Sigmoid colon (tissue), 4 donors: ENCODE data around the gene KIAA2013.

GRCh38 chr1:11925717-11926812 lies at the start of gene KIAA2013:
KIAA2013 (minus strand) TSS chr1:11926427.
- PRO-cap, result bidirectional peak, plus-strand start at chr1:11926601, minus-strand start at chr1:11926427
- RAMPAGE, long total RNA, 4 experiments, result no peak in any of the 4 experiments

DNA sequence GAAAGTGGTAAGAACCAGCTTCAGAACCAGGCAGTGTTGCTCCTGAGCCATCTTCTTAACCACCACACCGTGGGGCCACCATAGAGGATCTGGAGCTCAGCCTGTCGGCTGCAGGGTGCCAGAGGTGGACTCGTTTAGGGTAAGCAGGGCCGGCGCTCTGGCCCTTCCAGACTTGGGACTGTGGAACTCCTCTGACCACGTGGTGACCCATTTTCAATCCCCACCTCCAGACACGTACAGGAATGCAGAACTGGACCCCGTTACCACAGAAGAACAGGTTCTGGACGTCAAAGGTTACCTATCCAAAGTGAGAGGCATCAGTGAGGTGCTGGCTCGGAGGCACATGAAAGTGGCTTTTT lies 12.1 kb downstream of the MFN2 start:
- PRO-cap, result no peak
- RAMPAGE, long total RNA, 4 experiments, result no peak in any of the 4 experiments

DNA sequence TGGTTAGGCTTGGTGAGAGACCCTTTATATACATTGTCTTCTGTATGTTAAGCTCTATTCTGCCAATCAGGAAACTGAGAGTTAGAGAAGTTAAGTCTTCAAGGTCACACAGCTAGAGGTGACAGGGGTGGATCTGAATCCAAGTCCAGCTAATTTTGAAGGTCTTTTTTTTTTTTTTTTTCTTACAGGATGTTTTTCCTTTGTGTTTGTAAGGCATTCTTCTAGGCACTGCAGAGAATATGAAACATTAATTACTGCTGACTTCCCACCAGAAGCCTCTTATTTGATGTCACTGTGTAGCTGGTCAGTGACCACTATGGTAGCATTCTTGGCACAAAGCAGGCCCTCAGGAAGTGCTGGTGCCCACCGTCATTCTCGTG lies 192.8 kb downstream of the VPS13D start:
- PRO-cap, result no peak
- RAMPAGE, long total RNA, 4 experiments, result no peak in any of the 4 experiments

DNA sequence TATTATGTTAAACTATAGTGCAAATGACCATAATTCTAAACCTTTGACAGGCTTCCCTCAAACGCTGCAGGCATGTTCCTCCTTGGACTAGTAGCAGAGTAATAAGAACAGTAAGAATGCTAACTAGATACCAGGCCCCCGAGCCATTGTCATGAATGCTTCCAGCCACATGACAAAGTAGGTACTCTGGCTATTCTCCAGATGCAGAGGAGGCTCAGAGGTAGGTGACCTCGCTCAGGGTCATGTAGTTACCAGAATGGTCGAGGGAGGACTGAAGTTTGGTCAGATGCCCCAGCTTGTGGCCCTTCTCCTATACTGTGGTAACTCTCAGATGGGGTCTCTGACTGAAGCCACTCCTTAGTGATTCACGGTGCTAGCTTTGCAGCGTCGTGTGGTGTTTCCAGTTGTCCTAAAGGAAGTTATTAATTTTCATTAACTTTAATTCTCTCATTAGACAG lies 164.0 kb downstream of the DHRS3 start:
- PRO-cap, result no peak
- RAMPAGE, long total RNA, 4 experiments, result no peak in any of the 4 experiments

DNA sequence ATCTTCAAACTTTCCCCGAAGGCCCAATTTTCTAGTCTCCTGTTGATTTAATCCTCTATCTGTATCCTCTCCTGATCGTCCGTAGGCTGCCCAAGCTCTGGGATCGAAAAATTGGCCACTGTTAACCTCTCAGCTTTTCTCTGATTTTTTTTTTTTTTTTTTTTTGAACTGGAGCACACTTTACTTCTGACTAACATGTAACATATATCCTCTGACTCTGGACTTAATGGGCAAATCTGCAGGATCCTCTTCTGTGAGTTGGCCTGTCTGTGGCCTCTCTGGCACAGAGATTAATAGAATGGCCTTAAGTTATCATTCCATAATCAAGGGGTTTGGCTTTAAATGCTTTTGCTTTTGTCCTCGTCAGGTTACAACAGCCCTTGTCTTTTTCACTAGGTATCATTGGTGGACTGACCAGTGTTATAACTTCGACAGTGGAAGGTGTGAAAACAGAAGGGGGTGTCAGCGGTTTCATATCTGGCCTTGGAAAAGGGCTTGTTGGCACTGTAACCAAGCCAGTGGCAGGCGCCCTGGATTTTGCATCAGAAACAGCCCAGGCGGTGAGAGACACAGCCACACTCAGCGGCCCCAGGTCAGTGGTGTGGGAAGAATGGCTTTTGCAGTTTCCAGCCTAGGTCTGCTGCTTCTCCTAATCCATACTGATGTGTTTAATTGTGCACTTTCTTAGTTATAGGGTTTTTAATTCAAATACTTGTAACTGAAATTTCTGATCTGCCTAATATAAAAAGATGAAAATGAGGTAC lies 158.0 kb downstream of the DHRS3 start:
- PRO-cap, result no peak
- RAMPAGE, long total RNA, 4 experiments, result no peak in any of the 4 experiments

- PRO-cap, result bidirectional peak, plus-strand start at chr1:12464948, minus-strand start at chr1:12464677
- RAMPAGE, long total RNA, 4 experiments, result no peak in any of the 4 experiments
These were observed 153.3 kb downstream of the DHRS3 start for GRCh38 chr1:12464574-12465146.

GRCh38 chr1:12496253-12497353 lies 121.4 kb downstream of the DHRS3 start:
- PRO-cap, result bidirectional peak, plus-strand start at chr1:12496774, minus-strand start at chr1:12496546
- RAMPAGE, long total RNA, 4 experiments, result no peak in any of the 4 experiments

DNA sequence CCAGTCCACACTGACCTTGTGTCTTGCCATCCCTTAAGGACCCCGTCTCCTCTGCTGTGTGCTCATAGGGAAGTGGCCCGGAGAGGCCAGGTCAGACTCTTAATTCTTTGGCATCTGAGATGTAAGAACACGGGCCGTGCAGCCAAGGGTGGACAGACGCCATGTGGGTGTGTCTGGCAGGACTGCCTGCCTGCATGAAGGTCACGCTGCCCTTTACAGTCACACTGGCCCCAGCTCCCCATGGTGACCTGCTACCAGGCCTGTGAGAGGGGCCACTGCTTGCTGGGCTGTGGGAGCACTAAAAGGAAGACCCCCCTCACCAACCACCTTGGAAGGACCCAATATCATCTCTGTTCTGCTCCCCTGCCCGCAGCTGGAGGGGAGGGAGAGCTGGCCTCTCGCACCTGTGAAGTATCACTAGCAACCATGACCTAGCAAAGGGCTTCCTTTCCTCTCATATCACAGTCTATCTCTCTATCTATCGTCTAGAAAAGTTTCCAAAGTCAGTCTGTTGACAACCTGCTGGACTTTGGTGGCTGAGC lies 17.6 kb downstream of the DHRS3 start:
- PRO-cap, result no peak
- RAMPAGE, long total RNA, 4 experiments, result no peak in any of the 4 experiments

DNA sequence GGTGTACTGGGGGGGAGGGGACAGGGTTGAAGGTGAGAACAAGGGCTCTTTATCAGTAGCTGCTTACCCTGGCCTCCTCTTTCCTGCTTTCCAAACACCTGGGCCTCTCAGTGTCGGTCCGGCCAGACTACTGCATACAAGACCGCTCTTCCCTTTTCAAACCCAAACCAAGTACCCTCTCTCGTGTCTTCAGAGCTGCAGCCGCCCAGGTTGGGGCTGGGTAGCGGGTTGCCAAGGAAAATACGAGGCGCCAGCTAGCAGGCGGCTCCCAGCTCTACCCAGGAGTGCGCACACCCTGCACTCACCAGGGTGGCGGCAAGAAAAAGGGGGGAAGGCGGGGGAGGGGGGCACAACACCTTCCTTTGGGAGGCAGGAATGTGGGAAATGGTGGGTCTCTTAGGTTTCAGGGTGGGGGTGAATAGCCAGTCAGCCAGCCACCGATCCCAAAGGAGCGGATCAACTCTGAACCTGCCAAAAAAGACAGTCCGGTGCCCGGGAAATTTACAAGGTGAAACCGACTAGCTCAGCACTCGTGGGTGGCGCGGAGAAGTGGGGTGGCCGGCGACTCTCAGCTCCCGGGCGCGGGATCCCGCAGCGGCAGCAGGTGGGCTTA lies 1.4 kb downstream of the DHRS3 start:
- PRO-cap, result bidirectional peak, plus-strand start at position 110 of the sequence, minus-strand start outside the sequence
- RAMPAGE, long total RNA, 4 experiments, result start-site peak on the minus strand in 1 of 4 experiments, centred at position 202 of the sequence, 17 reads per replicate

DNA sequence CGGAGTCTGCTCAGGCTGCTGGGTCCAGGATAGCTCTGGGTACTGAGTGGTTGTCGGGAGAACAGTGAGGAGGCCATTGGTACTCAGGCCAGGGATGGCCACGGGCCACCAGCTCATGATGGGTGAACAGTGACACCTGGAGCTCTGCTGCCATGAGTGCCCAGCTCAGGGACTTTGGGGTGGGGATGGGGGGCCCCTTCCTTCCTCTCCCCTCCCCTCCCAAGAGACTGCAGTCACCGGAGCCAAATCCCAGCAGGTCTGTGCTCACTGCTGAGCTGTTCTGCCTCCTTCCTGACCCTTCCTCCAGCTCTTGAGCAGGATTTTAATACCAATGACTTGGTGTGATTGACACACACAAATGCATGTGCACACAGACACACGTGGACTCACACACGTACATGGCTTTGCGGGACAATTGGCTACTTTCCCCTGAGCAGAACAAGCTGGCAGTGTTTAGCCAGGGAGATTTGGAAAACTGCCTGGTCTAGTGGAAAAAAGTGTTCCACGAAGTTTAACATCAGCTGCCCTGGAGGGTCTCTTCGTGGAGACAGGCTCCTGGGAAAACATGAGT lies 3.7 kb upstream of the DHRS3 start:
- PRO-cap, result no peak
- RAMPAGE, long total RNA, 4 experiments, result no peak in any of the 4 experiments

GRCh38 chr1:13450156-13450585 lies 39.9 kb downstream of the PRAMEF20 start:
- PRO-cap, result no peak
- RAMPAGE, long total RNA, 4 experiments, result no peak in any of the 4 experiments

DNA sequence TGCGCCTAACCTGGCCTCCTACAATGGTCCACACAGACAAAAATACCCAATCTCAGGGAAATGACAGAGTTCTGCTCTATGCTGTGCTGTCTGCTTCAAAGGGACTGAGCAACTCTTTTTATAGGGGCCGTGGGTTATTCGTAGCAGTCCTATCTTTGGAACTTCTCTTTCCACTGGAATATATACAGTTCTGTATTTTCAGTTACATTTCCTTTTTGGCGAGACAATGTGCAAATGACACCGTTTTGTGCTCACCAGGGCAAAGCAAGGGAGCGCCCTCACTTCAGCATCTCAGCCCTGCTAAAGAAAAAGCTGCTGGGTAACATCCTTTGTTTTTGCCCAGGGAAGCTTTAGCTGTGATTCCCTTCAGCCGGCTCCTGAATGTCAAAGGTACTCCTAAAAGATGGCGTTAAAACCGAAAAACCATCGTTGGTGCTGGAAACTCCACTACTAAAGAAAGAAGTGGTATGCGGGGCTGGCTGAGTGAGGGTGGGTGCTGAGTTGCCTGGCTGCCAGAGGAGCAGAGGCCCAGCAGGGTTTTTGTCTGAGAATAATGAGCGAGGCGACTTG lies 1.7 kb downstream of the PDPN start:
- PRO-cap, result no peak
- RAMPAGE, long total RNA, 4 experiments, result no peak in any of the 4 experiments

DNA sequence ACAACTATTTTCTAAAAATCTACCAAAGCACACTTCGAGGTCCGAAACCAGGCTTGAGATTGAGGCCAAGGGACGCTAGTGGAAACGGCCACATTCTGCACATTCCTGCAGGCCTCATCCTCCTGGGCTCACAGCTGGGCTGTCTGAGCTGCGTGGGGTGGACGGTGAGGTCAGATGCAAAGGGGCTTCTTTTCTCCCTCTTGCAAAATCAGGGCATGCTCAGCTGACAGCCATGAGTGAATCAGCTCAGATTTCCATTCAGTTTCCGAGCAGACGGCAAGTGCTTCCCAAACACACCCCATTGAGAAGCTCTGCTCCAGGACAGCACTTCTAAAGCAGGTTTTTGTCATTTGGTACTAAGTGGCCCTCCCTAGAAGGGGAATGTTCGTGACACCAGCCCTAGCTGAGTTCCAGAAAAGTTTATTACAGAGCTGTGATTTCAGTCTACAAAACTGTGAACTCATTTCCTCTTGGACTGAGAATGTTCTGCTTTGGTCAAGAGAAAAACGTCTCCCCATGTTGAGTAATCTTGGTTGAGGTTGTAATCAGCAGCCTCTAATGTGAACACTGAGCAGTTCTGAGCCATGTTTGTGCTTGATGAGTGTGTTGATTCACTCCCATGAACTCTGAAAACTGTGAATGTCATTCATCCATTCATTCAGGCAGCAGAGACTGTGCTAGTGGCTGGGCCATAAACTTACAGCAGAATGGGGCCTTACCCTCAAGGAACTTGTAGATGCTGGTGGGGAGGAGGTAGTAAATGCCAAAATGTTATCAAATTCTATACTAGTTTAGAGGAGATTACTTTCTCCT lies 10.1 kb downstream of the PDPN start:
- PRO-cap, result no peak
- RAMPAGE, long total RNA, 4 experiments, result no peak in any of the 4 experiments

GRCh38 chr1:13754789-13755169 lies 54.8 kb downstream of the PRDM2 start:
- PRO-cap, result no peak
- RAMPAGE, long total RNA, 4 experiments, result no peak in any of the 4 experiments

GRCh38 chr1:13982465-13982788 lies 282.4 kb downstream of the PRDM2 start:
- PRO-cap, result no peak
- RAMPAGE, long total RNA, 4 experiments, result no peak in any of the 4 experiments

DNA sequence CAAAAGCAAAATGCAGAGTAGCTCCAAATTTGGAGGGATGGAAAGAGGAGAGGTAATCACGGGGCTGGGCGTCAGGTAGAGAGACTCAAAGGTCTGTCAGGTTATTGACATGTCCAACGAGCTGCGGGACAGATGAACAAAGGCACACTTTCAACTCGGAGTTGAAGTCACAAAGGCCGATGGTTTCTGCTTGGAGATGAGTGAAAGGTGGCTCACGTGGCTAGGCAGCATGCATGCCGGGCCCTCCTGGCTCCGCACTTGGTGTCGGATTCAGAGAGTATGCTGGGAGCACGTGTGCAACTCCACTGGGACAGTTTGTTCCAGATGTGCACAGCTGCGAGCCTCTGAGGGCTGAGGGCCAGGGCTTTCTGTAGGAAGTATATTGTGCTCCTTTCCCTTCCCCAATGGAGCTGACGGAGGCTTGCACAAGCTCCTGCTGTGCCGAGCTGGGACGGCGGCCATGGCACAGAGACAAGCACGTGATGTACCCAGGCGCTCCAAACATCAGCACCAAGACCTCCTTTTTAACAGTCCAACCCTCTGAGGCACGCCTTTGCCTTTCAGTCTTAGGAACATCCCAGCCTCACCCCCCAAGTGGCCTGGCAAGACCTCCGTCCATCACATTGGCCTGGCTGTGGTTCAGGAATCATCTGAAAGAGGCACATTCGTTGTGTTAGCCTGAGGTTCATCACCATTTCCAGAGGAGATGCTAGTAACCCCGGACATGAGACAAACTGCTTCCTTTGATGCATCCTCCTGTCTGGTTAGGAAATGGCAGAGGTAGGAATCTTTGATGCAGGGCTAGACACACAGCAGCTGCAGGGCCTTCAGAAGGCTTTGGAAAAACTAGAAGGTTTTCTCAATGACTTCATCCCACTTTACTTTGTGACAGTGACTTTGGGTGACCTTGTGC lies 339.3 kb upstream of the KAZN start:
- PRO-cap, result no peak
- RAMPAGE, long total RNA, 4 experiments, result no peak in any of the 4 experiments

- PRO-cap, result no peak
- RAMPAGE, long total RNA, 4 experiments, result no peak in any of the 4 experiments
These were observed 232.2 kb upstream of the KAZN start for GRCh38 chr1:14366280-14366661.

DNA sequence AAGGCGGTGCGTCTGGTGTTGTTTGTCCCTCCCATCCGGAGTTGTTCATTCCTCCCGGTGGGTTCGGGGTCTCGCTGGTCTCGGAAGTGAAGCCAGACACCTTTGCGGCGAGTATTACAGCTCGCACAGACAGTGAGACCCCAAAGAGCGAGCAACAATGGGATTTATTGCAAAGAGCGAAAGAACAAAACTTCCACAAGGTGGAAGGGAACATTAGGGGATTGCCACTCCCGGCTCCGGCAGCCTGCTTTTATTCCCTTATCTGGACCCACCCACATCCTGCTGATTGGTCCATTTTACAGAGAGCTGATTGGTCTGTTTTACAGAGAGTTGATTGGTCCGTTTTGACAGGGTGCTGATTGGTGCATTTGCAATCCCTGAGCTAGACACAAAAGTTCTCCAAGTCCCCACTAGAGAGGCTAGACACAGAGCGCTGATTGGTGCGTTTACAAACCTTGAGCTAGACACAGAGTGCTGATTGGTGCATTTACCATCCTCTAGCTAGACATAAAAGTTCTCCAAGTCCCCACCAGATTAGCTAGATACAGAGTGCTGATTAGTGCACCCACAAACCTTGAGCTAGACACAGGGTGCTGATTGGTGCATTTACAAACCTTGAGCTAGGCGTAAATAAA lies 178.6 kb upstream of the KAZN start:
- PRO-cap, result no peak
- RAMPAGE, long total RNA, 4 experiments, result no peak in any of the 4 experiments

DNA sequence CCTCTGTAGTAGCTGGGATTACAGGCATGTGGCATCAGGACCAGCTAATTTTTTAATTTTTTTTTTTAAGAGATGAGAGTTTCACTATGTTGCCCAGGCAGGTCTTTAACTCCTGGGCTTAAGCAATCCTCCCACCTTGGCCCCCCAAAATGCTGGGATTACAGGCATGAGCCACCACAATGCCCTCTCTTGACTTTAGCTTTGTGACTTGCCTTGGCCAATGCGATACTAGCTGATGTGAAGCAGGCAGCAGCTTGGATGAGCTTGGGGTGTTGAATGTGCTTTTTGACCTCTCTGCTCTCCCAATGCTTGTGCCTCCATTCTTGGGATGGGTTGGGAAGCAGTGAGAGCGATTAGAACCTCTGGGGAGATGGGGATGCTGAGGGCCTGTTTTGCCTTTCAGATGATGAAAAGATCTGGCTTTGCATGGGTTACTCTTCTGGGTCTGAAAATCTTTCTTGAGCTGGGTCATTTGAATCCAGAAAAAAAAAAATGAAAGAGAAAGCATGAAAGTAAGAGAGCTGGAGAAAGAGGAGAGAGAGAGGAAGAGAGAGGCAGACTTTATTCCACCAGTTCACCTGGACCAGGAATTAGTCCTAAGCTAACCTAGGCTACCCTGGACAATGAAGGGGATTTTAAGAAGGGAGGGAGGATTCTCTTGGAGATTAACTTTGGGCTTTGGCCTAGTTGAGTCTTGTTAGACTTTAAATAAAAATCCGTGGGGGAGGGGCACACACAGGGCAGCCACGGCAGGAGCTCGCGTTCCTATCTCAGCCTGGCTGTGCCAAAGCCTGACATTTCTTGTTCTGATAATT lies 160.1 kb downstream of the KAZN start:
- PRO-cap, result no peak
- RAMPAGE, long total RNA, 4 experiments, result no peak in any of the 4 experiments

DNA sequence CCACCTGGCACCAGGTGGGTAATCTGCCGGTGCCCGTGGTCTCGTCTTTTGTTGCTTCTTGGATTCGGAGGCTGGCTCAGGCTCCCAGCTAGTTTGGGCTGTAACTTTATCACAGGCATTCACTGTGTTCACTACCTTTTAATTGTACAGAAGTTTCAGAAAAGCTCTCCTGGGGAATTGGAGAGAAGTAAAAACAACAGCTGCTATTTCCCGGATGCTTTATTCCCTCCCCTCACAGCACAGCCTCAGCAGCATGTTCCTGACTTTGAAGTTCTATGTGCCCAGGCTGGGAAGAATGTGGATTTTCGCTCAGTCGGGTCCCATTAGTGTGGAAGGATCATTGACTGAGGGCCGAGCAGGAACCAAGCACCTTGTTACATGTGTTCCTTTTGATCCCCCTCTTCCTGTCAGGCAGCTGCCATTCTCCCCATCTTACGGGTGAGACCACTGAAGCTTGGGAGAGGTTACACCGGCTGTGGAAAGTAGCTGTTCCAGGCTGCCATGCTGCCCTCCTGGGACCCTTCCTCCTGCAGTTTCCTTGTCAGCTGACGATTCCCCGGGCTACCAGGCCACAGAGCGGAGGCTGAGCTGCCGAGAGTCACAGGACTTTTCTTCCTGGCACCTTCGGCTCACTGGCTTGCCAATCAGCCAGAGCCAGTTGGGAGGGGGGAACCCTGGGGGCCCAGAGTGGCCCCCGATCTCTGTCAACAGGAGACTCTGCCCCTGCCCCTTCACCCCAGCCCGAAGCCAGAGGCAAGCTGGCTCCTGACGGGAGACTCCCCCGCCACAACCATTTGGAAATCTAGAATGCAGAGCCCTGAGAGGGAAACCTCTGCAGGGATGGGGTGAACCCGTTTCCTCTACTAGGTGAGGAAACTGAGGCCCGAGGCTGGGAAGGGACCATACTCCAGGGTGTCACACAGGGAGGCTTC lies 223.1 kb upstream of the TMEM51 start:
- PRO-cap, result no peak
- RAMPAGE, long total RNA, 4 experiments, result no peak in any of the 4 experiments